Neural cell (in vitro differentiated cells): Measurements from ENCODE around the genes GRAMD2B, TEX43, LMNB1, MARCHF3 and CCDC192.

DNA sequence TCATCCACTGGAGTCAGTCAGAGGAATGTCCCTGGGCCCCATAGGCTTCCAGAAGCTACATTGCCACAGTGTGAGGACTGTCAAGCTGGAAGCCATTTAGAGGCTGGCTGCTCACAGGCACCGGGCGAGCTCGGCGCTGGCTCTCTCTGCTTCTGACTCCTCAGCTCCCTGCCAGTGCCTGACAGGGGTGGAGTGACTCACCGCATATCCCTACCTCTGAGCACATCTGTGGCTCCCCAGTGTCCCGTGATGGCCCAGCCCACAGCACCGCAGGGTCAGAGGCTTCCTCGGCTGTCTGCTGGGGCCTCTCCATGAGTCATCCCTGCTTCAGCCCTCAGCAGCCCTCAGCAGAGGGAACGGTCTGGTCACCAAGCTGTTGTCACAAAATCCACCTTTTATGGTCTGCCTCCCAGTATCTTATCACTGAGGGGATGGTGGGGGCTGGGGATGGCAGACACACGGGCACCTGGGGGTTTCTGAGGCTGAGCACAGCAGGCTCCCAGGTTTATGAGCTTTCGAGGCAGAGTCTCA lies 117.4 kb downstream of the ZNF608 start:
- RAMPAGE, long total RNA: no peak

DNA sequence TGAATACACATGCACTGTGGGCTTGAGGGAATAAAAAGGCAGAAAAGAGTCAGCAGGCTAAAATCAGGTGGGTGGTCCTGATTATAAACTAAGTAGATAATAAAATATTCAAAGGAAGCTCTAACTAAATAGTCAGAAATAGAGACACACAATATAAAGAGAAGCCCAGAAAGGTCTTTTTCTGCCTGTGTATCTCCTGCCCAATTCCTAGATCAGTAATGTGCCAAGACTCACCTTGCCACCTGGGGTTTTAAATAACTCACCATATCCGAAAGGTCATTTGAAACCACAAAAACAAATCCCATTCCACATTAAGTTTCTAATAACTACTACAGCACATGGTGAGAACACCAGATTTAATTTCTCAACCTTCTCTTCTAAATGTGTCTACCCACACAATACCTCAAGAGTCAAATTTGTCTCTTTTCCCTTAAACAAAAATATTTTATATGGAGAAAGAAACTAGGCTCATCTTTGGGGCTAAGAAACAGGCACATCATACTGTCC lies 75.3 kb downstream of the ZNF608 start:
- RAMPAGE, long total RNA: no peak

GRCh38 chr5:124871178-124871550 lies 124.7 kb upstream of the ZNF608 start:
- RAMPAGE, long total RNA: no peak

GRCh38 chr5:124951457-124952233 lies 205.2 kb upstream of the ZNF608 start:
- RAMPAGE, long total RNA: no peak

GRCh38 chr5:125410917-125411891 lies 664.8 kb upstream of the ZNF608 start:
- RAMPAGE, long total RNA: no peak

GRCh38 chr5:126002396-126003106 lies 420.7 kb upstream of the GRAMD2B start:
- RAMPAGE, long total RNA: no peak

- RAMPAGE, long total RNA: no peak
Measured at GRCh38 chr5:126043994-126044699, 379.1 kb upstream of the GRAMD2B start.

- RAMPAGE, long total RNA: no peak
Measured at GRCh38 chr5:126373227-126374373, 49.6 kb upstream of the GRAMD2B start.

- RAMPAGE, long total RNA: no peak
Measured at GRCh38 chr5:126422704-126424058, at the start of gene GRAMD2B. GRAMD2B (plus strand) TSS chr5:126423409.

- RAMPAGE, long total RNA: no peak
Measured at GRCh38 chr5:126446246-126447325, 23.4 kb downstream of the GRAMD2B start.

GRCh38 chr5:126449648-126450292 lies 26.6 kb downstream of the GRAMD2B start:
- RAMPAGE, long total RNA: no peak

- RAMPAGE, long total RNA: no peak
Measured at GRCh38 chr5:126631343-126631880, at the start of gene TEX43. TEX43 (plus strand) TSS chr5:126631705.

GRCh38 chr5:126777088-126777981 lies at the start of gene LMNB1:
LMNB1 (plus strand) TSS chr5:126777136.
- RAMPAGE, long total RNA: start-site peak on the plus strand at chr5:126777141-126777175, 630 and 241 reads in 2 replicates; start-site peak on the plus strand at chr5:126777812-126777851, 70 and 59 reads in 2 replicates

DNA sequence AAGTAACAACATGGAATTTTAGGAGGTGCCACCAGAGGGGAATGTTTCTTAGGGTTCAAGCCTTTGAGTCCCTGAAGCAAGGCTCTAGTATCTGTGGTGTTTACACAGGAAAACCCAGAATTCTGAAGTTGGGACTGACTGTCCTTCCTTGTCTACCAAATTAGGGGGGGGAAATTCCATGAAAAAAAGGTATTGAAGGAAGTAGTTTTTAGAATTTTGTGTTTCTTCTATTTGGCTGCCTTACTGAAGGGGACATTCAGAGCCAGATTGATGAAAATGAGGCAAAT lies 69.5 kb downstream of the LMNB1 start:
- RAMPAGE, long total RNA: no peak

DNA sequence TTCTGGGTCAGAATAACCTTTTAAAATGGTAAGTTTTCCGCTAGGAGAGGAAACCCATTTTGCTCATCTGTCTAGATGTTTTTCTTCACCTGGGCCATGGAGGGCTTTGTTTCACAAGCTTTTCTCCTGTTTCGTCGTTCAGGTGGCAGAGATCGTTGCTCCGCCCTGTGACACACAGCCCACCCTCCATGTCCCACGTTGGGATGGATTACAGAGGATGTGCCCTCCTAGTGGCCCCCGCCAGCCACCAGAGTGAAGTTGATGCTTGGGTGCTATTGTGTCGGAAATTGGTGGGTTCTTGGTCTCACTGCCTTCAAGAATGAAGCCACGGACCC lies 76.5 kb downstream of the LMNB1 start:
- RAMPAGE, long total RNA: no peak

- RAMPAGE, long total RNA: no peak
Measured at GRCh38 chr5:126908230-126908981, 122.0 kb downstream of the MARCHF3 start.

GRCh38 chr5:127030496-127031405 lies at the start of gene MARCHF3:
MARCHF3 (minus strand) TSS chr5:127030558.
- RAMPAGE, long total RNA: no peak

- RAMPAGE, long total RNA: no peak
Measured at GRCh38 chr5:127228770-127229162, 61.8 kb upstream of the MEGF10 start.

DNA sequence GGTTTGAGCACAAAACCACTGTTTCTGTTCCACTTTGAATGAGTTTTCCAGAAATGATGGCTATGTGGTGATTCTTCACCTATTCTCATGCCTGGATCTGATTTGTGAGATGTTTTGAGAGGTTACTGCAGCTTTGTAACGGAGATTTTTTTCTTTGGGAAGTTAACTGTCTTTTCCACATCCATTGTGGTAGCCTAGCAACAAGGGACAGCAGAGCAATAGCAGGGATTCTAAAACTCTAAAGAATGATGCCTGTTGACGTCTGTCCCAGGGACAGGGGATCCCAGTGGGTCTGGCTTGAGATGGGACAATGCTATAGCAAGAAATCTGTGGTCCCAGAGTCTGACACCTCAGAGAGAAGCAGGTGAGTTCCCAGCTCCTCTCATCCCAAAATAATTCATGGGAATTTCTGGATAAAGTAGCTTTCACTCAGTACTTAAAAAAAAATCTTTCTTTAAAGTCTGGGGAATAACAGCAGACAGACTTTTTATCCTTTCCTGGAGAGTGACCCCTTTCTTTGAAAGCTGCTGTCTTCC lies at the start of gene CCDC192:
TSS of gene CCDC192 (plus strand) at position 248 of the 536 bp plus-strand sequence.
- RAMPAGE, long total RNA: no peak

GRCh38 chr5:127752374-127753427 lies 49.5 kb downstream of the CCDC192 start:
- RAMPAGE, long total RNA: no peak